Hematopoietic multipotent progenitor cell (in vitro differentiated cells): ENCODE data around the genes UGT2A1 and FDCSP.

GRCh38 chr4:57109144-57109452 lies 1.1 kb downstream of the IGFBP7 start:
- CAGE, long polyA plus RNA, result no peak

- CAGE, long polyA plus RNA, result no peak
Observed at GRCh38 chr4:58301232-58302098, 1191.3 kb upstream of the IGFBP7 start.

DNA sequence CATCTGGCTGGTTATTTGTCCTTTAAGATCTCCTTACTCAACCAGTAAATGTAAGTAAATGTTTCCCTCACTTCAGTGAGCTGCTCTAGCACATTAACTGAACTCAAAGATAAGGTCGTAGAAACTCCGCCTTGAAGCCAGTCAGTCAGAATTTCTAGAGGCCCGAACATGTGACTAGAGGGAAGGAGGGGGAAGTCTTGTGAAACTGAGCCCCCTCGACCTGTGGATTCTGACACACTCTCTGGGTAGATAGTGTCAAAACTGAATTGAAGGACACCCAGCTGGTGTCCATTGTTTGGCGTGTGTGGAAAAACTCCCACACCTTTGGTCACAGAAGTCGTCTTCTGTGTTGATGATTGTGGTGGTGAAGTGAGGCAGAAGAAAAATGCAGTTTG lies 933.9 kb downstream of the ADGRL3 start:
- CAGE, long polyA plus RNA, result no peak

GRCh38 chr4:66094026-66094225 lies 423.6 kb upstream of the EPHA5 start:
- CAGE, long polyA plus RNA, result no peak

GRCh38 chr4:67513992-67514434 lies 31.3 kb downstream of the CENPC start:
- CAGE, long polyA plus RNA, result no peak

DNA sequence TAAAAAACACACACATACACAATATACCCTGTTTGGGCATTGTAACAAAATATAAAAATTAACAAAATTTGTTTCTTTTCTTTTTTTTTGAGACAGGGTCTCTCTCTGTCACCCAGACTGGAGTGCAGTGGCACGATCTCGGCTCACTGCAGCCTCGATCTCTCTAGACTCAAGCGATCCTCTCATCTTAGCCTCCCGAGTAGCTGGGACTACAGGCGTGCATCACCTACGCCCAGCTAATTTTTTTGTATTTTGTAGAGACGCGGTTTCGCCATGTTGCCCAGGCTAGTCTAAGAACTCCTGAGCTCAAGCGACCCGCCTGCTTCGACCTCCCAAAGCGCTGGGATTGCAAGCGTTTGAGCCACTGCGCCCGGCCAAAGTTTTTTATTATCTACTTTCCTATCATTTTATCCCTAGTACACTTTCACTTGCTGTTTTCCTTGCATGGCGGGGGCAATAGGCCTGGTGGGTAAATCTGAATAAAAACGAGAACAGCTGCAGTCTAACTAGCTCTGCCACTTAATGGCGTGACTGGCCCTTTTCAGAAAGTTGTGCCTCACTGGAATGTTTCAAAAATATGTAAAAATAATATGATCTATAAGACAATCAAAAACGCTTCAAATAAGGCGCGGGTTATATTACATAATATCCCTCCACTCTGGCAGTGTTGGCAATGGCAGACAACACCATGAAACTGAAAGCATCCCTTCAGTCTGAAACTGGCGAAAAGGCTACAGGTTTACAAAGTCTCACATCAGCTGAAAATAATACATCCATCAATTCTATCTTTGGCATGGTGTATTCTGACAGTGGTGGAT lies 1.2 kb downstream of the UBA6 start:
- CAGE, long polyA plus RNA, result no peak

GRCh38 chr4:68311884-68312480 lies 37.9 kb downstream of the YTHDC1 start:
- CAGE, long polyA plus RNA, result no peak

GRCh38 chr4:68336959-68337853 lies 12.7 kb downstream of the YTHDC1 start:
- CAGE, long polyA plus RNA, result no peak

DNA sequence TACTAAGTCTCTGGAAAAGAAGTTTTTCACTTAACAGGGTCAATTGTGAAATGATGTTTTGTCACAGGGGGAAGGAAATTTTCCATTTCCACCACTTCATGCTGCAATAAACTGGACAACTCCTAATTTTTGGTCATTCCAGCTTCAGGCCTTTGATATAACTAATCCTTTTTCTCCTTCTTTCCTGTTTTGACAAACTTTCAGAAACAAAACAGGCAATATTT lies 45.3 kb downstream of the UGT2B10 start:
- CAGE, long polyA plus RNA, result no peak

DNA sequence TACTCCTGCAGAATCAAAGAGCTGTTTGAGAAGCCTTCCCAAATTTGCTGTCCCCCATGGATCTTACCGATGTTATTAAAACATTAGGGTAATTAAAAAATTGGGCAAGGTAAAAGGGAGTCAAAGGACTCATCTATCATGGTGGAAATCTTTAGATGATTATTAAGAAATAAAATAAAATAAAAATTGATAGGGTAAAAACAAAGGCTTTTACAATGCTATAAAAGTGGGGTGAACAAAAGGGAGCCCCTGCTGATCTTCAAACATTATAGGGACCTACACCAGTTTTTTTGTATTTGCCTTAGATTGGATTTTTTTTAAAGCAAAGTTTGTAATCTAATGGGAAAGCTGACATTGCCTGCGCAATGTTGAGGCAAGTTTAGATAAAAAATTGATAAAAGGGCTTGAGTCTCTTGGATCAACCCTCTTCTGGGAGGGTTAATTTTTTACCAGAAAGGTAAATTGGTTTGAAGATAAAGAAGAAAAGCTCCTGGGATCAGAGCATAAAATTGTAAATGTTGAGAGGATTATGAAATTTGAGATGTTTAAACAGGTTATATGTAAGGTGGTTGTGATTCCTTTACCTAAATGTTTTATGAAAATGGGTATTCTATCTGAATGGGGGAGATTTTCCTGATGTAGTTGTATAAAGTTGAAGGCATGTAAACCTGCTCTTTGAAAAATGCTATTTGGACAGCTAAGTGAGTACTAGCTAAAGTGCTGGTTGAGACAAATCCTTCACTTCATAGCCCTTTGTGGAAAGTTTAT lies 55.9 kb downstream of the UGT2B10 start:
- CAGE, long polyA plus RNA, result no peak

DNA sequence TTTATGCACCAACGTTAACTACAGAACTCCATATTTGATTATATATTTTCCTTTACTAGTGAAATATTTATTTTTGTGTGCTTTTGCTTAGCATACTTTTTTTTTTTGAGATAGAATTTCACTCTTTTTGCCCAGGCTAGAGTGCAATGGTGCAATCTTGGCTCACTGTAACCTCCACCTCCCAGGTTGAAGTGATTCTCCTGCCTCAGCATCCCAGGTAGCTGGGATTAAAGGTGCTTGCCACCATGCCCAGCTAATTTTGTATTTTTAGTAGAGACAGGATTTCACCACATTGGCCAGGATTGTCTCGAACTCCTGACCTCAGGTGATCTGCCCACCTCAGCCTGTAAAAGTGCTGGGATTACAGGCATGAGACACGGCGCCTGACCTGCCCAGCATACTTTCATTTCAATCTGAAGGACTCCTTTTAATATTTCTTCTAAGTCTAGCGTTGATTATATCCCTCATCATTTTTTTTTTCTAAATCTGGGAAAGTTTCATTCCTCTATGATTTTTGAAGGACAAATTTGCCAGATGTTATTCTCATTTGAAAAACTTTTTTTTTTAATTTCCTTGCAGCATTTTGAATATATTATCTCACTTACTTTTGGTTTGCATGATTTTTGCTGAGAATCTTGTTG lies 45.4 kb downstream of the UGT2B11 start:
- CAGE, long polyA plus RNA, result no peak

DNA sequence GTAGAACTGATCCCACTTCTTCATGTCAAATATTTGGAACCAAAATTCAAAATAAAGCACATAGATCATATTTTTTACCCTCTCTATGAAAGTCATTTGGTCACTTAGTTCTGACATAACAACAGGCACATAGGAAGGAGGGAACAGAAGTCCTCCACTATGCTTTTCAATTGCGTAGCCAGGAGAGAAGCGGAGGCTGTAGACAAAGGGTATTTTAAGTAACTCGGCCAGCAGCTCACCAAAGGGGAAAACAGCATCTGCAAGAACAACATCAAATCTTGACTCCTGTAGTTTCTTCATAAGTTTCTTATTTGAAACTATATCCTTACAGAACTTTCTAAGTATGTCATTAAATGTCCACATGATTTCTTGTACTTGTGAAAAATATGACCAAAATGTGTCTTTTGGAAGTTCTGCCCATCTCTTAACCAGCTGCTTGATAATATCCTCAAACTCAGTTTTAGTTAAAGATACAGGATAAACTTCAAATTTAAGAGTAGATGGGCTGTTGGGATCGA lies 492 bp downstream of the UGT2B4 start:
- CAGE, long polyA plus RNA, result no peak

DNA sequence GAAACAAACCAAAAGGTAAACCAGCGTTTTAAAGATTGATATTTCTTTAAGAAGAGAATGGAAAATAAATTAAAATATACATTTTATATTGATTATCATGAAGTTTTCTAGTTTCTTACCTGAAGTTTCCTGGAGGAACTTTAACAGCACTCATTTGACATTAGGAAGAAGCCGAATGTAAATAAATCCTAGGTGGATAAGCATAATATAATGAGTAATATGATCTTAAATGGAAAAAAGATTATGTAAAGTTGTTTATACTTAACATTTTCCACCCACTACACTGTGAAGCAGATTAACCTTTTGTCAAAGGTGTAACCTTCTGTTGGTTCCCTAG lies at the start of gene UGT2A1:
TSS of gene UGT2A1 (minus strand) at position 179 of the 337 bp plus-strand sequence.
- CAGE, long polyA plus RNA, result no peak

- CAGE, long polyA plus RNA, result no peak
Observed at GRCh38 chr4:69754956-69755658, 5.3 kb downstream of the SULT1B1 start.

- CAGE, long polyA plus RNA, result no peak
Observed at GRCh38 chr4:70225963-70226247, at the start of gene FDCSP. FDCSP (plus strand) TSS chr4:70226124.

DNA sequence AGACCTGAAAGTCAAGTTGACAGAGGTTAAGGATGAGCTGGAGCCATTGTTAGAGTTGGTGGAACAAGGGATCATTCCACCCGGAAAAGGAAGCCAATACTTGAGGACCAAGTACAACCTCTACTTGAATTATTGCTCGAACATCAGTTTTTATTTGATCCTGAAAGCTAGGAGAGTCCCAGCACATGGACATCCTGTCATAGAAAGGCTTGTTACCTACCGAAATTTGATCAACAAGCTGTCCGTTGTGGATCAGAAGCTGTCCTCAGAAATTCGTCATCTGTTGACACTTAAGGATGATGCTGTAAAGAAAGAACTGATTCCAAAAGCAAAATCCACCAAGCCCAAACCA lies 1.0 kb downstream of the UTP3 start:
- CAGE, long polyA plus RNA, result no peak

DNA sequence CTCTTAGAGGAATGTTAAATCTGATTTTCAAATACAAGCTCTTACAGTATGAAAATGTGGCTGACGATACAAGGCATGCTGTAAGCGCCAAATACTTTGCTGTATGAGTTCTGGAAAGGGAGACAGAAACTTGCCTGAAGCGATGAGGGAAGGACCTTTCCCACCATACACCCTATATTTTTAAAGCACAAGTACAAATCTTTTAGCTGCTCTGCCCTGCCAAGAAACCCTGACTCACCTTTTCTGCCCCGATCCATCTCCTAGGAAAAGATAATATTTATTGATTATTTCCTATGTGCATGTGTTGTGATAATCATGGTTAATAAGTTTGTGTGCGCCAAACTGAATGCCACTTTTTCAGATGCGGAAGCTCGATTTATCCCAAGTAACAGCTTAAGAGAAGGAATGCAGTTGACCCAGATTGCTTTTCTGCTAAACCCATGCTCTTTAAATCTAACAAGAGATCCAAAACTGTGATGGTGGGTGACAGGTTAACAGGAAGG lies 15.6 kb upstream of the RUFY3 start:
- CAGE, long polyA plus RNA, result no peak

- CAGE, long polyA plus RNA, result no peak
Observed at GRCh38 chr4:70709409-70709857, 12.3 kb upstream of the RUFY3 start.

DNA sequence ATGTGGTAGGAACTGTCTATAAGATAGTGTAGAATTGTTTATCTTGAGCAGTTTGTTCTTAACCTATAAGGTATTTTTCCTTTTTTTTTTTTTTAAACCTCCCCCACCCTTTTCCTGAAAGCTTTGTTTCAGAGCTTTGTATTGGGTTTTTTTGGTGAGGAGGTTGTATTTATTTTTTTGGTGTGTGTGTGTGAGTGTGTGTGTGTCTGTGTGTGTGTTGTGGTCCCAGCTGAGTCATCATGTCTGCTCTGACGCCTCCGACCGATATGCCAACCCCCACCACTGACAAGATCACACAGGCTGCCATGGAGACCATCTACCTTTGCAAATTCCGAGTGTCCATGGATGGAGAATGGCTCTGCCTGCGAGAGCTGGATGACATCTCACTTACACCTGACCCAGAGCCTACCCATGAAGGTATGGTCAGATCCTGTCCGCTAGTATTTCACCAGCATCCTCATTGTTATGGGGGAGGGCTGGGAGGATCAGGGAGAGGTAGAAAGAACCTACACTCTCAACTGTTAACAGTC lies 636 bp downstream of the RUFY3 start:
- CAGE, long polyA plus RNA, result no peak

DNA sequence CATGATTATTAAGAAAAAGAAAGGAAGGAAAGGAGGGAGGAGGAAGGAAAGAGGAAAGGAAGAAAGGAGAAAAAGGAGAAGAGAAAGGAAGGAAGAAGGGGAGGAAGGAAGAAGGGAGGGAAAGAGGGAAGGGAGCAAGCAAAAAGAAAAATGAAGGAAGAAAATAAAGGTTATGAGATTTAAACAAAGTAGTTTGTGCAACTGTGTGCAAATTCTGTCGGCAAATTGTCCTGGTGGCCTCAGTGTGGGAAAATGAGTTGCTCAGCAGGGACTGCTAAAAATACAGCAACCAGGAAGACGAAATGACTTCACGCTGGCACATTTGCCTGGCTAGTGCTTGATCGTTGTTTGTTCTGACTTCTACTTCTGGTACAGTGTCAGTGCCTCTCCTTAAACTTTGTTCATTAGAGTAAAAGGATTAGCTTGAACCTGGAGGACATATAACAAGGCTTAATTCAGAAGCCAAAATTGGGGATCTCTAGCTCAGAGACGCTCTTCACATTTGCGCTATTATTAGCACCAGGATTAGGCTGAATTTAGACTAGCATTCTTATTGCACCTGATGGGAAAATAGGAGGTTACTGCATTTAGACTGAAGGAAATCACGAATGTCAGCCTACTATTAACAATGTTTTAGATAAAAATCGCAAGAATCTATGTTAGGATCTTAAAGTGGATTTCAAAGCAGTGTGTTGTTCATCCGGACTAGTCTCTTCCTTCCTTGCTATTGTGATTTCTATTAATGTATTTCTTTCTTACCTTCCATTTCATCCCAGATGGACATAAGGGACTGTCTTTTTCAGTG lies 81.3 kb downstream of the DCK start:
- CAGE, long polyA plus RNA, result no peak